Calu3 (cell line): ENCODE measurements around a stretch of chr1.

- PRO-cap: no peak
Observed at GRCh38 chr1:19243667-19244169, 7.6 kb downstream of the EMC1 start.

- PRO-cap: no peak
Observed at GRCh38 chr1:19328515-19328714, 16.3 kb downstream of the SLC66A1 start.

DNA sequence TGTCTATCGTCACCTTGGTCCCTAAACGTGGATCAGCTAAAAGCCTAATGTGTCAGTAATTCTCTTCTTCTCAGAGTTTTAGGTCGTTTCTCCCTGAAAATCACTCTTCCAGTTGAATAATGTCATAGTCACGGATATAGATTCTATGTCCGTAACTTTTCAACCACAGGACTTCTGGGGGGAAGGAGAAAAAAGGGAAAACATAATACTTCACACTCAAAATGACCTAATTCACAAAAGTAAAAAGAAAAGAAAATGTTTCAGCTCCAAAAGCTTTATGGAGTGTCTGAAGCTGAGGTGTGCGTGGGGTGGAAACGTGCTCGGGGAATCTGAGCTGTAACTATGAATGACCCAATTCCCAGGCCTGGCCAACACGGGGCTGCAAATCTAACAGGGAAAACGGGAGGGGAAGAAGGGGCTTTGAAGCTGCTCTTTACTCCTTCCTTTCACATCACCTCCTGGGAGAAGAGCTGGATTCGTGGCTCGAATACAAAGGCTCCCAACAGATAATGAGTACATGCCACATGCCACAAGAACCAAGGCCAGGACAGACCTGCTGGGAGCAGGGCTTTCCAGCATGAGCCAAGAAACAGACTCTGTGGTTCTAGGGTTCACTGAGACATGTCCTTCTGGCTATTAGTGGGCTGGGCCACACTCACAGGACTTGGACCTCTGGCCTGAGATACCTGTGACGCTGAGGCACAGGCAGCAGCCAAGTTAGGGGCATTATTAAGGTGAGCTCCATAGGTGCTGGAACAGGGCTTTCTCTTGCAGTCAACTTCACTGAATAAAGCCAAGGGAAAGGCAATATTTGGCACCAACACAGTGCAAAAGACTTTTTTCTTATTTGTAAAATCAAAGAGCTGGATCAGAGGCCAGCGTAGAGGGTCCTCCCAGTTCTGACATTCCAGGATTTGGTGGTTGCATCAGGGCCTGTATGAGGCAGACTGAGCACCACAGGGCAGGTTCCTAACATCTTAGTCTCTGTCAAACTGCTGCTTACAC, 51.5 kb downstream of the SLC66A1 start:
- PRO-cap: no peak

DNA sequence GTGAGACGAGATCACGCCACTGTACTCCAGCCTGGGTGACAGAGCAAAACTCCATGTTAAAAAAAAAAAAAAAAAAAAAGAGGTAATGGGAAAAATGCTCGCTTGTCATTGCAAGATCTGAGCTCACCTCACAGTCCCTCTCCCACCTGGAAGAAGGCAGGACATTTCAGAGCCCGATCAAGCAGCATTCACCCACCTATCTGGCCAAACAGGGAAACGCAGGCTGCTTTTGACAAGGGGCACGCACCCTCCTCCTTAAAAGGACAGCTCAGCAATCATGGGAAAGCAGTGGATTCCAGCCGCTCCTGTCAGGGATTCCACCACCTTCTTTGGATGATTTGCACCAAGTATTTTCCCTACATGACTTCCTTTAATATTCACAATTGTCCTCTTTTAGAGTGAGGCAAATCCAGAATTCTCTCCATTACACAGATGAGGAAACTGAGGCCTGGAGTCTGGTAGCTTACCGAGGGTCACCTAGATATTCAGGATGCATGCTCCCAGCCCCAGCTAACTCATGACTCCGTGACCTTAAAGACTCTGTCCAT, 80.8 kb downstream of the CAPZB start:
- PRO-cap: no peak

DNA sequence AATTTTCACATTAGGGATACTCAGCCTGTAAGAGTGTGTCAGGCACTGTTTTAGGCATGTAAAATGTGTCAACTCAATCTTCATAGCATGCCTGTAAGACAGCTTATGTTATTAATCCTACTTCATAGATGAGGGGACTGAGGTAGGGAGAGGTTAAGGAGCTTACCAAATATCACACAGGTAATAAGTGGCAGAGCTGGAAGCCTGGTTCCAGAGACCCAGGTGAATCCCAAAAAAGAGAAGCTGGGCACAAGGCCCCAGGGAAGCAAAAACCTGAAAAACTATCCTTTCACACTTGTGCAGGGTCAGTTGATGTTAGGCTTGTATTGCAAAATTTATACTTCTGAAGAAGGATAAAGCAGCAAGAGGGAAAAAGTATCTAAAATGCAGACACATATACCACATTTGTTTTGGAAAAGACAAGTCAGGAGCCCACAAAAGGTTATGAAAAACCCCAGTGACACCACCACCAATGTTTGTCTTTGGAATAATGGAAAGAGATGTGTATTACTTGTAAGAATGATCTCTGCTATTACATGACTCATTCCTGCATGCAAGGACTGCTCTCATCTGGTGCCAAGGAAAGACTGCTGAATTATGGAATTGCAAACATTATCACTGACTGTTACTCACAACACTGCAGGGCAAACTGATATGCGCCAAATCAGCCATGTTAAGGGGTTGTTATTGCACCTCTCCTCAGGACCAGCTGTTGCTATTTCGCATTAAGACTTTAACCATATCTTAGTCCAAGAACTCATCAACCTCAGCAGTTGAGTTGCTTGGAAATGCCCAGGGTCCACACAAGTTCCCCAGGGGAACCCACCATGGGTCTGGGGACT, 34.7 kb downstream of the CAPZB start:
- PRO-cap: no peak

DNA sequence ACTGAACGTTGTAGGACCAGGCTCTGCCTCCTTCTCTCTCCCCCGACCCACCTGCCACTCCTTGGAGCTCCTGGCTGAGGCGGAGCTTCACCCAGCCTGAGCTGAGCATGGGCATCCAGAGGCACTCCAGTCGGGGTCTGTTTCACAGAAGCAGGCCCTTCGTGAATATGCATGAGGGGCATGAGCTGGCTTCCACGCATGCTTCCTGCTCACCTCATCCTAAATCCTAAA, 24.1 kb downstream of the CAPZB start:
- PRO-cap: no peak

DNA sequence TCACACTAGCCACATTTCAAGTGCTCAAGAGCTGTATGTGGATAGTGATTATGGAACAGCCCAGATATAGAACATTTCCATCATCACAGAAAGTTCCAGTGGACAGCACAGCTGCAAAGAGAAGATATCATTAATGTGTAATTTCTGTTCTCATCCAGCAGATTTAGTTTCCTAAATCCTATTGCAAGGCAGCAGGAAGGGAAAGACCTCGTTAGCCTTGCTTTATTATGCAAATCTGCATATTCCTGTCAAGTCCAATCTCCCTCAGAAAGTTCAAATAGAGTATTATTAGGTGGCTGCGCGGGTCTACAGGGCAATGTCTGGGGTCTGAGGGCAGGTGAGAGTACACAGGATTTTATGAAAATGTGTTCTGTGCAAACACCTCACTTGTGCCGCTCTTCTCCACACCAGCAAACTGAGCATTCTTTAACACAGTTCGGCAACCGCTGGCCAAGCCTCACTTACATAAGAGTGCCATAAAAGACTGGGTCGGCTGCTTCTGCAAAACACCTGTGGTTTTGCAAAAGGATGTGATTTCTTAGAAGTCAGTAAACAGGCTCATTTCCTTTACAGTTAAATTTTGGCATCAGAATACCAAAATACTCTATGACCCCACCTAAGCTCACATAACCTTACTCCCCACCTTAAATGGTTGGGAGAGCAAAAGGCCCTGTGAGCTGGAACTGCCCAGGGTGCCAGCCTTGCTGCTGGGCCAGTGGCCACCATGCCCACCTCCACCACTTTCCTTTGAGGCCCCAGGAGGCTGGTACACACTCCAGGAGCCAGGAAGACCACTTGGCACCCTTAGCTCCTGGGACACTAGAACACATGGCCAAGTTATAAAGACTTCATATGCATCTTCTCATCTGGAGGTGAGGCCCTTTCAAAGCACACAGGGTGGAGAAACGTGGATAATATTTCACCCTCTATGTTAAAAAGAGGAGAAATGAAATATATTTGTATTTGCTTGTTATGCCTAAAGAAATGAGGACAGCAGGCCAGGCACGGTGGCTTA, 22.1 kb downstream of the CAPZB start:
- PRO-cap: no peak

DNA sequence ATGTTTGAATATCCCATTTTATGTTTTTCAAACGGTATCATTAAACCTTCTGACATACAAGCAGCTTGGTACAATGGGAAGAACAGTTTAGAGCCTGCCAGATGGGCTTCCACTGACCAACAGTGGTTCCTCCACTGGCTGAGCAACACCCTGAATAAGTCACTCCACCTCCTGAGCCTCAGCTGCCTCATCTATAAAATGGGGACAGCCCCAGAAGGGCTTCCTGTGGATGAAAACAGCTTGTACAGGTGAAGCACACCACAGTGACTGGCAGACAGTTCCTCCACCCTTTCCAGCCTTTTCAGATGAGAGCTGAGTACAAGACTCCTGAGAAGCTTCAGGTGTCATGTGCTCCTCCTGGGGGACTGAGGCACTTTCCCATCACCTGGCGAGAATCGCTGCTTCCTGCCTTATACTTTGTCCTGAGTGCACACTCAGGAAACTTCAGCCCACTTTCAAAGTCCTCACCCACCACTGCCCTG, 2.1 kb downstream of the CAPZB start:
- PRO-cap: no peak

GRCh38 chr1:19486493-19486947, 1.2 kb upstream of the CAPZB start:
- PRO-cap: no peak

DNA sequence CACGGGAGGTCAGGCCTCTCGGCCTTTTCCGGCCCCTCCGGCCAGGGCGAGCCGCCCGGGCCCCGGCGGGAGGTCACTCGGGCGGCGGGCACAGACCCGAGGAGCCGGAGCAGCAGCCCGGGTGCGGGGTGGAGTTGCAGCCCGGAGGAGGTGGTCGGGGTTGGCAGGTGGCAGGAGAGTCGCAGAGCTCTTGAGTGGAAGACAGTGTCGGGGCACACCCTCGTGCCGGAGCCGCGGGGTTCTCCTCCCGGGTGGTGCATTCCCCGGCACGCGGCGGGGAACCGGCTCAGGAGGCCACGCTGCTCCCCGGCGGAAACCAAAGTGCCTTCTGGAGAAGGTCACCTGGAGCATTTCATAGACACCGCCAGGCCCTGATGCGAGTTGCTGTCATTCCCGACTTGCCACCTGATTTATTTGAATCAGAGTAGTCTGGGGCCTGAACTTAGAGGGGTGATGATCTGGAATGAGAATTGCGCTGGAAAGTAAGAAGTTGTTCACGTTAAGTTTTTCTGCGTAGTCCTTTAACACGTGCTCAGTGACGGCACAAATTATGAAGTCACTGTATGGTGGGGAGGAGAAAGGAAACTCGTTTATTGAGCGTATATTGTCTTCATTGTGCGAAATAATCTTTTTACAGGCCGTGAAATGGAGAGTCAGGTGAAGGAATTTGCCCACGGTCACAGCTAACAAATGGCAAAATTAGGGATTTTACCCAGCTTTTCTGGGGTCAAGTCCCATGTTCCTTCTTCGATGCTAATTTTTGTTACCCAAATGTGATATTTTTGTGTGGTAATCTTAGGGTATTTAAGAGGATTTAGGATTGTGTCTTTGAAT, 635 bp downstream of the MICOS10 start:
- PRO-cap: bidirectional peak, plus-strand start at position 269 of the sequence, minus-strand start at position 224 of the sequence

DNA sequence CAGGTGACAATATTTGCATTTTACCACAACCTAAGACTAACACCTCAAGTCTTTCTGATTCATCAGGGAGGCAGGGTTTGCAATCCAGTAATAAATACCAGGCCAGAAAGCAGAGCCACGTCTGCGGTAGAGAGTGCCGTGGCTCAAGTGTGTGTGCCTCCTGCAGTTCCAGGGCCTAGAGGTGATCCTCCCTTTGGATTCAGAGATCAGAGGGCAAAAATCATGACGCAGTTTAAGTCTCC, 34.9 kb downstream of the TMCO4 start:
- PRO-cap: no peak

GRCh38 chr1:19800365-19800640, 587 bp upstream of the TMCO4 start:
- PRO-cap: no peak

GRCh38 chr1:19815571-19816699, 852 bp upstream of the RNF186 start:
- PRO-cap: no peak

DNA sequence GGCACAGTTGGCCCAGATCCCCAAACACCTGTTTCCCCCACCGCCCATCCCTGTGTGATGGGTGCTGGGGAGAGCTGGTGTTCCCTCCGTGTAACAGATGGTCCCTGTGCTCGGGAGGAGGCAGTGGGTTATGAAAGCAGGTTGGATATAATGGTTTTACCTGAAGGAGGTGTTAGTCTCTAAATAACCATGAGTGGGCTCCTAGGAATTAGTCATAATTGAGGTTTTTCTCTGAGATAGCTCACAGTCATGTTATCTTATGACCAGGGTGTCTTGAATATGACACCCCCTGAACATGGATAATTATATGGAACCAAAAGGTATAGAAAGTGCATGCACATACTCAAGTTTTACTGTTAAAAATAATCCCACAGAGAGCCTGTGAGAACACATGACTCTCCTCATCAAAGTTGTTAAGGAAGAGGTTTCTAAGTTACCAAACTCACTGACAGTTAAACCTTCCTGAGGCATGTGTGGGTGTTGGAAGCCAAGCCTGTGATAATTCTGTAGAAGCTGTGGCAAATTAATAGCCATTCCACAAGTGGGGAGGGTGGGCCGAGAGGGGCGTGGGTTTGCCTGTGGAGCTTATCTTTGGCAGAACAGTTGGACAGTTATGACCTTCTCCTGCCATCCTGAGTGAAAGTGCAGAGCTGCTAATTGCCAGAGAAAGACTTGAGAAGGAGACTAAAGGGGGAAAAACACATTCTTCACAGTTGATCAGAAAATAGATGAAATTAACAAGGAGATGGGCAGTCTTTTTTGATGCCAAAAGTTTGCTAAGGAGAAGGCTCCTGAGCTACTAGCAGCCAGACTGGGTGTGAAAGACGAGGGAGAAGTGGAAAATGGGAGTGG, 1.4 kb upstream of the PLA2G2C start:
- PRO-cap: no peak

DNA sequence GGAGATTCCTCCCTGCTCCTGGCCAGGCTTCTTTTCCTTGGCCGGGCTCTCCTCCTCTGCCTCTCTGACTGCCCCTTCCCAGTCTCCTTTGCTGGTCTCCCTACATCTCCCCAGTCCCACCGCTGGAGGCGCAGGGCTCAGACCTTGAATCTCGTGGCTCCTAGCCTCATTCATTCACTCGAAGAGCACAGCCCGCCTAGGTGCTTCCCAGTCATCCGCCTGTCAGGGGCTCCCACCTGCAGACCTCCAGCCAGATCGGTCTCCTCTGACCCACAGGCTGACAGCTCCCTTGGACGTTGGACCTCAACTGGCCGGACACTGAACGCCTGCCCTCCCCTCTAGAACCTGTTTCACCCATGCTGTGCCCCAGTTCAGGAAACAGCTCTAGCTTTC, 76.5 kb downstream of the VWA5B1 start:
- PRO-cap: no peak

DNA sequence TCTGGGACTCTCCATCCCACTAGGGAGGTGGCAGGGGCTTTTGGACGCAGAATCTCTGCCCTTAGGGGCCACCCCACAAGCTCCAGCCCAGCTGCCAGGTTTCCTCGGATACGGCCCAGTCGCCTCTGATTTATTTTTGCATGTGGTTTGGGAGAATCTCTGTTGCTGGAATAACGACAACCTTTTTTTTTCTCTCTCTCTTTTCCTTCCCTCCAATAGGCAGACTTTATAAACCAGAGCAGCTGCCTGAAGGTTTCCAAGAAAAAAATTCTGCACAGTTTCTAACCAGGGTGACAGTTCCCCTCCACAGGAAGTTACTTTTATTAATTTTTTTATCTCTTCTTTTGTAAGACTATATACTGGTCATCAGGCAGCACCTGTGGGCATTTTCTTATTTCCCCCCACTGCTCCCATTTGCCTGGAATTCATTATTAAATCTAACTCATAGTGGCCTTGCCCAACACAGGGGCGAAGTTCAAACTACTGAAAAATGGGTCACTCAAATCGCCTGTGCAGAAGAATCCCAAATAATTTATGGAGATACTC, 8.2 kb downstream of the CAMK2N1 start:
- PRO-cap: no peak

DNA sequence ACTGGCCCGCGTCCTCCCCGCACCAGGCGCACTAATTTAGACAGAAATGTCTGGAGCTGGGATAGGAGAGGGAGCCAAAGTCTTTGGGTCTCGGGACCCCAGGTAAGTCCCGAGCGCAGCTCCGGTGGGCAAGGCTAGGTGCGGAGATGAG, 2.1 kb downstream of the CAMK2N1 start:
- PRO-cap: no peak

GRCh38 chr1:20493810-20494932, 8.2 kb upstream of the CAMK2N1 start:
- PRO-cap: unidirectional peak, plus-strand start at chr1:20494106

DNA sequence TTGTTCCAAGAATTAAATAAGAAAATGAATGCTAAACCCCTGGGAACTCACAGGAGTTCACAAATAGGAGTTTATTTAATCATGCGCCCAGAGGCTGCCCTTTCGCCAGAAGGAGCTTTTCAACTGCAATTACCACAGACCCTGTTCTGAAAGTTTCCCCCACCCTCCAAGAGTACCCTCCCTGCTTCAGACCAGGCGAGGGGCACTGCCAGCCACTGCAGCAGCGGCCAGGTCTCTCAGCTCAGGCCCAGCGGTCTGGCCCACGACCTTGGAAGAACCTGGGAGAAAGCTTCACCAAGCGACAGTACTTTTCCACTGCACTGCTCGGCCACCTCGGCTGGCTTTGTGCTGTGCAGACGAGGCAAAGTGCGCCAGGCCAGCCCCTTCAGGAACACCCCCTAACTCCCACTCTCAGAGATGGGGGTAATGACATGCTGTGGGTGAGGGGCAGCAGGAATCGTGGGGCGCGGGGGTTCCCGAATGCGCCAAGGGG, 543 bp upstream of the FAM43B start:
- PRO-cap: no peak

DNA sequence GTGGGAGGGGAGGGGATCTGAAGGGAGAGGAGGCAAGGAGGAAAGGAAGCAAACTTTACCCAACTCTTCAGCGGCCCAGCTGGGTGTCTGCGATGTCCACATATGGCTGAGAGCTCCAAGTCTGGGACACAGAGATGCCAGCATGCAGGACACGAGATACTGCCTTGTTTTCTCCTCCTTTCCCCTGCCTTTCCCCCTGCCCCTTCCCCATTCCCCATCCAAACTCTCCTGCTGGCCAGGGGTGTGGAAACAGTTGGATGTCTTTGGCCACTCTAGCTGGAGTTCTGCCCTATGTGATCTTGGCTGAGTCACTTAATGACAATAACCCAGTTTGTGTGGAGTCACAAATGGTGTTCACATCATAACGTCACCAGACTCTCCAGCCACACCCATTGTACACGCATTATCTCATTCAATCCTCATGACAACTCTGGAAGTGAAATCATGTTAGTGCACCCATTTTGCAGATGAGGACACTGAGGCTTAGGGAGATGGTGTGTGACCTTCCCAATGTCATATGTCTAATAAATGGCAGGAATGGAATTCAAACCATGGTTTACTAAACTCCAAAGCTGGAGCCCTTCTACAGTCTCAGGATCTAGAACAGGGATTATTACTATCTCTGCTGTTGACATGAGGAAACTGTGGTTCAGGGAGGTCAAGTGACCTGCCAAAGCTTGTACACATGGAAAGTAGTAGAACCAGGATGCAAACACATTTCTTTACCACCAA, 1.3 kb upstream of the CDA start:
- PRO-cap: no peak